Metanephros (tissue), 2 donors: ENCODE results near the genes TRMT61B and WDR43.

GRCh38 chr2:28175307-28176006 lies 217.2 kb upstream of the FOSL2 start:
- RAMPAGE, long total RNA, result no peak

DNA sequence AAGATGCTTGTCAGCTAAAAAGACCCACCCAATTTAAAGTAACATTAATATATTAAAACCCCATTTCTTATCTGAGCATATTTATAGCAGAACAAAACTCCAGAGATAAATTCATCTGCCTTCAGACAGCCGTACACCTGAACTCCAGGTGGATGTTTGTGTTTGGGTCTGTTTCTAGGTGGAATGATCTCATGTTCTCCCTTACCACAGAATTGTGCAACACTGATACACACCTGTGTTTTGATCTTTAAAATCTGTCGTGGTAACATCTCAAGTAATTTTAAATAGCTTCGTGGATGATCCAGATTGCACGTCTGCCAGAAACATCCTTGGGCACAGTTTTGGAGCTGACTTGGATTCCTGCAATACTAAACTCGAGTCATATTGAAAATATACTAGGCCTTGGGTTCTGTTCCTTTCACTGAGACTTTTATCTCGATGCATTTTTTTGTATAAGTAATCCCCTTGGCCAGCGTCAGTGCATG lies 207.5 kb upstream of the FOSL2 start:
- RAMPAGE, long total RNA, result no peak

- RAMPAGE, long total RNA, result no peak
Observed at GRCh38 chr2:28333623-28334250, 58.9 kb upstream of the FOSL2 start.

DNA sequence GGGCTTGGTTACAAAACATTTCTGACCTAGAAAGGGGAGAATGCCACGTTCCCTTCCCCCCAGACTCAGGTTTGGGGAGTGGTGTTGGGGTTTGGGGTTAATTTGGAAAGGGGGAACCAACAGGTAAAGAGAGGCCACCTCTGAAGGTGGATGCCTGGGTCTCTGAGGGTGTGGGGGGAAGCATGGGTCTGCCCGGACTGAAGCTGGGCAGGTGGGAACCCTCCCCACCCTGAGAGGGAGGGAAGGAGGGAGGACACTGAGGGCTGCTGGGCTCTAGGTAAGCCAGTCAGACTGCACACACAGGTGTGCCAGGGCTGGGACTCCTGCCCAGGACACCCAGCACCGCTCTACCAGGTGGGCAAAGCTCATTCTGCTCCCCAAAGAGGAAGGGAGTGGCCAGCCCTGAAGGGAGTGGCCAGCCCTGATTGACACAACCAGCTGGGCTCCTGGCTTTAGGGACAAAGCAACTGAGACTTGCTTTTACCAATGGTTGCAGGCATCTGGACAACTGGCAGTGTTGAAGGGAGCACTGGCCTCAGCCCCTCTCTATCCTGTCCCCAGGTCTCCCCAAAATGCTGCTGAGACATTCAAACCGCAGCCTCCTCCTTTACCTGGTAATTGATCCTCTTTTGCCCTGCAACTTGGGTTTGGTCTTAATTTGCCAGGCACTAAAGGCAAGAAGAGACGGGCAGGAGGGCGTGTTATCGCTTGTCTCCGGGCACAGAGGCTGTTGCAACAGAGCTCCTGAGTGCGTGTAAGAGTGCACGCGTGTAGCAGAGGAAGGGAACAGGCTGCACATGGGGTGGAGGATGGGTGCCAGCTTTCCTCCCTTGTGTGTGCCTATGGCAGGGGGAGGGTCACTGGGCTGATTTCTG lies 14.6 kb upstream of the FOSL2 start:
- RAMPAGE, long total RNA, result no peak

DNA sequence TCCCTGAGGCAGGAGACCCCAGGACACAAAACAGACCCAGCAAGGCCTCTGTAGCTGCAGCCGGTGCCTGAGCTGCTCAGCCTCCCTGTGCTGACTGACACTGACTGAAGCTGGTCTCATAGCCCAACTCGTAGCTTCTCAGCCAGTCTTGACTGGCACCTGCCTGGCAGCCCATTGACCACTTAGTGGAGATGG lies 14.1 kb upstream of the FOSL2 start:
- RAMPAGE, long total RNA, result no peak

DNA sequence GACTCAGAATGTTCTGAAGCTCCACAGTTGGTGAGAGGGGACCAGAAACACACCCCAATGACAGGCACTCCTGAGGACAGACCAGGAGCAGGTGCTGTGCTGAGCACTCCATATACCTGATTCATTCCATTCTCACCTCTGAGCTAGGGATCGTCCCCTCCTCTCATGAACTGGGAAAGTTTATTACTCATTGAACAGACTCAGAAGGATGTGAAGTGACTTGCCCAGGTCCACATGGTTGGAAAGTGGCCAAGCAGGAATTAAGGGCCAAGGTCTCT lies 25.2 kb upstream of the PLB1 start:
- RAMPAGE, long total RNA, result no peak

DNA sequence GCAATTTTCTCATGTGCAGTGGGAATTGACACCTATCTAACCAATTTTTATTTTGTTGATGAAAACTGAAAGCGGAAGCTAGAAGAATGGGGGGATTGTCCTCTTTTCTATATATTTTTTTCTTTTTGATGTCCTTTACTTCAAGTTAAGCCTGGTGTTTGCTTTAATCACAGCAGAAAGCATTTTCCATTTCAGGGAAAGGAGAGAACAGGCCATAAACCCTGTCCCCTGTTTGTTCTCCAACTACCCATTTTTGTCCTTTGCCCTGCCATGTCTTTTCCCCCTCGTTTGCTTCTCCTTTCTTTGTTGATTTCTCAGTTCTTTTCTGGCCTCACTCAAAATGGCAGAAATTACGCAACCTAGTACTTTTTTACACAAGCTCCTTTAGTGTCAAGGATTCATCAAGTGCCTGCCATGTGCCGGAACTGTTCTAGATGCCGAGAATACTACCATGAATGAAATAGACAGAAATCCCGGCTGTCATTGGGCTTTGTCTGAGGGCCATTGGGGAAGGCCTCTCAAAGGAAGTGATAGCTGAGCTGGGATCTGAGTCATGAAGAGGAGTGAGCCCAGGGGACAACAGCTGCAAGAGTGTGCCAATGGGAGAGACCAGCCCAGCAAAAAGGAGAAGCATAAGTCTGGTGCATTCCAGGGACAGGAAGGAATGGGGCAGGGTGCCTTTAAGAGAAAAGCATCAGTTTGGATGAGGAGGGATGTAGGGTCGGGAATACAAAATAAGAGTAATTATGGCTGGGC lies 34.4 kb upstream of the PPP1CB start:
- RAMPAGE, long total RNA, result no peak

DNA sequence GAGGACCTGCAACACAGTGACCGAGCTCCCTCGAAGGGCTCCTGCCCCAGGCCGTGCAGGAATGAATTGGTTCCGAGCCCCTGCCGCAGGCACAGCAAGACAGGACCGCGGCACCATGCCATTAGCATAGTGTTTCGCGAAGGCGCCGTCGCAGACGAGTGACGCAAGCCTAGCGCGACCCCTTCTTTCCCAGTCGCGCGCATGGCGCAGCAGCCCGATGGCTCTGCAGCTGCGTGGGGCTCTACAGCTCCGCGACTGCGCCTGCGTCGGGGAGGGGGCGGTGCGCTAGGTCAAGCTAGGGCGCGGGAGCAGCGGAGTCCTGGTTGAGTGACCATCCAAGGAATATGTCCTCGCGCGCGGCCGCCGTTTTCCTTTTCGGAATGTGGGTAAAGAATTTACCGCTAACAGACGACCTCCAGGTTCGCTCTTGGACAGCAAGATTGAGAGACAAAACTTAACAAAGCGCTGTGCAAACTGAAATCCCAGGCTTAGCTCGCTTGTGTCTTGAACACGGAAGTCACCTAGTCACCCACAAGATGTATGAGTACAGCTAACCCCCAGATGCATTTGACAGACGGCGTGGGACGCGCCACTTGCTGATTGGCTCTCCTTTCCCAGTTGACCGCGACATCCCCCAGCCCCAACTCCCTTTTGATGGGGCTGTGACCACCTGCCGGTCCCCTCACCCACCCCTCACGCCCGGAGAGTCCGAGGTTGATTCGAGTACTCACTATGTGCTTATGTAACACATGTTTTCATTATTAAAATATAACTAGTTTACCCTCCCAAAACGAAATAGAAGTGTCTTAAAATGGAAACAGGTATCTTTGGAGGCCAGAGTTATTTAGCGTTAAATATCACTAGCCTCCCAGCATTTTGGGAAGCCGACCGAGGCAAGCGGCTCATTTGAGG lies at the start of gene TRMT61B:
TSS of gene TRMT61B (minus strand) at position 160 of the 912 bp plus-strand sequence.
- RAMPAGE, long total RNA, result start-site peak on the minus strand centred at position 139 of the sequence, 23 bp wide, 135 and 76 reads in 2 replicates

DNA sequence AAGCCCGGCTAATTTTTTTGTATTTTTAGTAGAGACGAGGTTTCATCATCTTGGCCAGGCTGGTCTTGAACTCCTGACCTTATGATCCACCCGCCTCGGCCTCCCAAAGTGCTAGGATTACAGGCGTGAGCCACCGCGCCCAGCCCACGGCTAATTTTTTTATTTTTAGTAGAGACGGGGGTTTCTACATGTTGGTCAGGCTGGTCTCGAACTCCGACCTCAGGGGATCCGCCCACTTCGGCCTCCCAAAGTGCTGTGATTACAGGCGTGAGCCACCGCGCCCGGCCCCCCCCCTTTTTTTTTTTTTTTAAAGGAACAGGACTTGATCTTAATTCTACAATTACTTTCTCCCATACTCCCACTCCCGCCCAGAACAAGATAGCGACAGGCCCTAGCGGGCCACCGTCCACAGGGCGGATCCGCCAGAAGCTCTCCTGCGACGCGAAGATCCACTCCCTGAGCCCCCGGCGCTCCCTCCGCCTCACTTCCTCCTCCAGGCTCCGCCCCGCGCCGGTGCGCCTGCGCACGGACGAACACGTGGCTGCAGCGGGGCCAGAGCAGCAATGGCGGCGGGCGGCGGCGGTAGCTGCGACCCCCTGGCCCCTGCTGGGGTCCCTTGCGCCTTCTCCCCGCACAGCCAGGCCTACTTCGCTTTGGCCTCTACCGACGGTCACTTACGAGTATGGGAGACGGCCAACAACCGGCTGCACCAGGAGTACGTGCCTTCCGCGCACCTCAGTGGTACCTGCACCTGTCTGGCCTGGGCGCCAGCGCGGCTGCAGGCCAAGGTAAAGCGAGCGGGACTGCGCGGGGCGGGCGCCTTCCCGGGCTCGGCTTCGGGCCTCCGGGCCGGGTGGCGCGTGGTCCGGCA lies at the start of gene WDR43:
TSS of gene WDR43 (plus strand) at position 532 of the 871 bp plus-strand sequence.
- RAMPAGE, long total RNA, result no peak

DNA sequence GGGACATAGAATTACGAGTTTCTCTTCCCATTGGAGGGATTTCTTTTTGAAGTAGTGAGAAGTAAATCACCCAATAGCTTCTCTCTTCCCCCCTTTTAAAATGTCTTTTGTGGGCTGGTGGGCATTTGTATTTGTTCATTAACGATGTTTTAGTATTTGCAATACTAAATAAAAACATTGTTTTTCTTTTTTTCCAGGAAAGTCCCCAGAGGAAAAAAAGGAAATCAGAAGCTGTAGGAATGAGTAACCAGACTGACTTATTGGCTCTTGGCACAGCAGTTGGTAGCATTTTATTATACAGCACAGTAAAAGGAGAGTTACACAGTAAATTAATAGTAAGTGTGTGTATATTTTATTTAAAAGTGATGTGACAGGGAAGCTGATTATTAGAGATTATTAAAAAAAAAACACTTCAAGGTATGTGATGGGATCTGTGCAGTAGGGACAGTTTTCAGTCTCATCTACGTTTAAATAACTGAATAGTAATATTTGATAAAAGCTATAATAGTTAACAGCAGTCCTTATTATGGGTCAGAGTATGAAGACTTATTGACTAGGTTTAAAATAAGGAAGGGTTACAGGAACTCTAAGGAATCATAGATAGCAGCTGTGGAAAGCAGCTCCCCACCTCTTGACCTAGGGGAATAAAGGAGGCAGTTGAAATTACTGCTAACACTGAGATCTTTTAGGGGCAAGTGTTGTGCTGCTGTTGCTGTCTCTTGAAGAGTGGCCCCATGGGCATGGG lies 7.5 kb downstream of the WDR43 start:
- RAMPAGE, long total RNA, result no peak

DNA sequence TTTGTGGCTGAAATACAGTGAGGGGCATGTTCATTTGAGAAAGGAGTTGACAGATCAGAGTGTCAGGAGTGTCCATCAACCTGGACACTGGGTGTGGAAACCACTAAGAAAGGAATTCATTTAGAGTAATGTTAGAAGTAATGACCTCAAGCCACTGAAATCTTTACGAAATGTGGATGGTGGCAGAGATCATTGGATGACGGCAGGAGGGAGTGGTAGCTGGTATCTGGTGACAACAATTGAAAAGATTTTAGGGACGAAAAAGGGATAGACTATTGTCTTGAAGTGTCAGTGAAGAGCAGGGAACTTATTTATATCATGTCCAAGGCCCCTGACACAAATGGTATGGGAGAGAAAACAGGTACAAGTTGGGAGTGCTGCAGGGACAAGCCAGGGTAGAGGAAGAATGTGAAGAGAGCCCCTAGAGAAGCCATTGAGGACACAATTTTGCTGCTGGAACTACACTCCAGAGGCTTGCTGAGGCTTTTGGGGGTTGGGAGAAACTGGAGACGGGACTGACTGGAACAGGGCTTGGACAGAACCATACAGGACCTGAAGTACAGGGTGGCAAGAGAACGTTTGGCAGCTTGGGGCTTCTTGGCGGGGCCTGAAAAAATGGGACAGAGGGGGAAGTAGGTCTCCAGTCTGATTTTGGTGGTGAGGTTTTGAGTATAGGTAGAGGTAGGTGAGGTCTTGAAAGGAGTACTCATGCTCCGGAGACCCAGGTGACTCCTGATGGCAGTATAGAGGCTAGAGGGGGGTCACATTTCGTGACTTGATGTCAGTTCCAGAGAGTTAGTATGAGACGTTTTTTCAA lies 29.9 kb downstream of the WDR43 start:
- RAMPAGE, long total RNA, result no peak

- RAMPAGE, long total RNA, result no peak
Observed at GRCh38 chr2:28949529-28950282, 31.4 kb upstream of the TOGARAM2 start.

GRCh38 chr2:29016495-29017027 lies 35.5 kb downstream of the TOGARAM2 start:
- RAMPAGE, long total RNA, result no peak

DNA sequence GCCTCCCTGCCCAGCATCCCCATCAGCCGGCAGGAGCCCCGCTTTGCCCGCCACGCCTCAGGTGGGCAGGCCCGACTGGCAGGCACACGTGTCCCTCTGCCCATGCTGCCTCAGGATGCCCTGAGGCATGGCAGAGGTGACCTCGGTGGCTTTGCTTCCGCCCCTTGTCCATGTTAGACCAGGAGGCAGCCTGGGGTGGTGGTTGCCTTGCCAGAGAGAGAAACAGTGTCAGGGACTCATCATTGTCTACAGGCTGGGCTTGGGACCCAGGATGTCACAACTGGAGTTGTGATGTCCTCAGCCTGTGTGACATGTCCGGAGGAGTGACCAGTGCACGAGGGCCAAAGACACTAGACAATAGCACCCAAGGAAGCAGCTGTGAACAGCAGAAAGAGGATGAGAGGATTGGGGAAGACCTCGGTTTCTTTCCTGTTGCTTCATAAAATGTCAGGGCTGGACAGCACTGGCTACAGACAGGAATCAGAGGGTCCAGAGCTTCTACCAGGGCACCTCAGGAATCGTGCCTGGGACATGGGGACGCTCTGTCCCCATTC lies 36.9 kb downstream of the TOGARAM2 start:
- RAMPAGE, long total RNA, result no peak

- RAMPAGE, long total RNA, result no peak
Observed at GRCh38 chr2:29053583-29054163, 20.6 kb downstream of the PCARE start.

DNA sequence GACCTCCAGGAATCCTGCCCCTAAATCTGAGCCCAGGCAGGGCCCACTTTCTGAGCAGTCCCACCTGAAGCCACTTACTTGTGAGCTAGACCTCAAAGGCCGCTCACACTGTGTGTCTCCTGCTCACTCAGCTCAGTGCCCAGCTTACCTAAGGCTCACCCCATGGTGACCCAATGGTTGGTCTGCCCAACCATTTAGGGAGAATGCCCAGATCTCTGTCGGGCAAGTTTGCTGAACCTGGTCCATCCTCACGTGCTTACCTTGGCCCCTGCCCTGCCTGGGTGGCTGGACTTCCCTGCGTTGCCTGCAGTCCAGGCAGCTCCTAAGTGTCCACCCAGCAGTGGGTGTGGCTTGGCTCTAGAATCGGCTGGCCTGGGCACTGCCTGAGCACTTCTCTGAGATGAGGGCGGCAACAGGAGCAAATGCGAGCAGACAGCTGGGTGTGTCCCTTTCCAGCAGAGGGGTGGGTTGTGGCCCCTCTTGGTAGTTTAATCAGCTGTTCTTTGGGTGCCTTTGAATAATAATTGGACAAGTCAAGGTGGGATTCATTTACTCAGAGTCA lies 11.3 kb downstream of the PCARE start:
- RAMPAGE, long total RNA, result no peak

DNA sequence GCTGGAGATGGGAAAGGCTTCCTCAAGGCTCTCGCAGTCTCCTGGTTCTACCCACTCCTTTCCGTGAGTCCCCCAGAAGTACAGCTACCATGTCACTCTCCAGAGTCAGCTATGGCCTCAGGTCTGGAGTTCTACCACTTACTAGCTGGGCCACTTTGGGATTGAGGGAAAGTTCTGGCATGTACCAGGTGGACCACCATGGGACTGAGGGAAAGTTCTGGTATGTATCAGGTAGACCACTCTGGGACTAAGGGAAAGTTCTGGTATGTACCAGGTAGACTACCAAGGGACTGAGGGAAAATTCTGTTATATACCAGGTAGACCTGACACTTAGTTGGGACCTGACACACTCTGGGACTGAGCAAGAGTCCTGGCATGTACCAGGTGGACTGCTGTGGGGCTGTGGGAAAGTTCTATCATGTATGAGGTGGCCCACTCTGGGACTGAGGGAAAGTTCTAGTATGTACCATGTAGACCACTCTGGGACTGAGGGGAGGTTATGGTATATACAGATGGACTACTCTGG lies 164.6 kb downstream of the CLIP4 start:
- RAMPAGE, long total RNA, result no peak

DNA sequence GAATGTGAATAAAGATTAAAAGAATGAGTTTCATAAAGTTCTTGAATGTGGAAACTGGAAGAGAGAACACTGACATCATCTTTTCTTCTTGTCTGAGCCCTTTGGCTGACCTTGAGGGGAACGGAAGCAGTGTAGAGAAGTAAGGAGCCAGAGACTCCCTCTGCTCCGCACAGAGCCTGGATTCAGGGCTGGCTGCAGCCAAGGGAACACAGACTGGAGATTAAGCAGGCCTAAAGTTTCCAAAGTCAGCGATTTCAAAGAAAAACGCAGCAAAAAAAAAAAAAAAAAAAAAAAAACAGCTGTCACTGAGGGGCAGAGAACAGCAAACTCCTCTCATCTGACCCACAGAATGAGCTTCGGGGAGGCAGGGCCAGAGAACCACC lies 19.3 kb upstream of the ALK start:
- RAMPAGE, long total RNA, result no peak

- RAMPAGE, long total RNA, result no peak
Observed at GRCh38 chr2:30158484-30159741, 12.1 kb downstream of the YPEL5 start.

- RAMPAGE, long total RNA, result no peak
Observed at GRCh38 chr2:30168027-30168589, 21.3 kb downstream of the YPEL5 start.